ENCODE results near the genes ARL4A and AGMO.

- PRO-cap: bidirectional peak, plus-strand start at chr7:8261438, minus-strand start at chr7:8261335
- RAMPAGE, long total RNA, 2 experiments: no peak in any of the 2 experiments
Observed at GRCh38 chr7:8261256-8261733, 672 bp downstream of the ICA1 start.

GRCh38 chr7:8262438-8262759 lies 432 bp upstream of the ICA1 start:
- PRO-cap: no peak
- RAMPAGE, long total RNA, 2 experiments: no peak in any of the 2 experiments

GRCh38 chr7:8433878-8434791 lies 726 bp downstream of the NXPH1 start:
- PRO-cap: no peak
- RAMPAGE, long total RNA, 2 experiments: no peak in any of the 2 experiments

DNA sequence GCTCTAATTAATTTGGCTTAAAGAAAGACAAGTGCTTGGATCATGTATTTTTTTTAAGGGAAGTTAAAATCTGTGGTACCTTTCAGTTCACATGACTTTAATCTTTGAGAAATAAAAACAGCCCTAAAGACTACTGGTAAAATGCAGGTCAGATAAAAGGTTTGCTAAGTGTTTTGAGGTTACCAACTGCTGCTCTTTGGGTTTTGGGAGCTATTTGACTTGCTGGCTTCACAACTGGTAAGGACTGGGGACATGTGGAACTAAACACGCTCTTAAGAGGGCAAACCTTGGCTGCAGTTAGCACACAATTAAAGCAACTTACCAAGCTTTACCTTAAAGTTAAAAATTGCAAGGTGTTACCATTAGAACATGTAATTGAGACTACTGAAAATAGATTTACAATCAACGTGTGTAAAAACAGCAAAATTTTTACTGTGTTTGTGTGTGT lies 220.2 kb downstream of the PHF14 start:
- PRO-cap: no peak
- RAMPAGE, long total RNA, 2 experiments: no peak in any of the 2 experiments

GRCh38 chr7:11381010-11381526 lies 407.4 kb downstream of the PHF14 start:
- PRO-cap: no peak
- RAMPAGE, long total RNA, 2 experiments: no peak in any of the 2 experiments

DNA sequence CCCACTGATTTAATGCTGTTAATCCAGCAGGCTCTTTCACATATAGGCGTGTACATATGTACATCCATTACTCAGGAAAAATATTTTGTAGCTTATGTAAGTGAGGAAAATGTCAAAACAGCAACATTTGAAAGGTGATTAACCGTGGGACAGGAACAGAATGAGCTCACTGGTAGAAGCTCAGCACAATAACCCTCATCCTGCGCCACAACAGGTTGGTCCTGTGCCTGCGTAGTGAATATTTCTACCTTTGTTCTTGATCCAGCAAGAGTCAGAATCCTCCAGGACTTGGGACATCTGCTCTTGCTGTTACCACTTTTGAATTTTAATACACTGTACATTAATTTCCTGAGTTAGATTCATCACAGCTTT lies 359.4 kb downstream of the THSD7A start:
- PRO-cap: no peak
- RAMPAGE, long total RNA, 2 experiments: no peak in any of the 2 experiments

DNA sequence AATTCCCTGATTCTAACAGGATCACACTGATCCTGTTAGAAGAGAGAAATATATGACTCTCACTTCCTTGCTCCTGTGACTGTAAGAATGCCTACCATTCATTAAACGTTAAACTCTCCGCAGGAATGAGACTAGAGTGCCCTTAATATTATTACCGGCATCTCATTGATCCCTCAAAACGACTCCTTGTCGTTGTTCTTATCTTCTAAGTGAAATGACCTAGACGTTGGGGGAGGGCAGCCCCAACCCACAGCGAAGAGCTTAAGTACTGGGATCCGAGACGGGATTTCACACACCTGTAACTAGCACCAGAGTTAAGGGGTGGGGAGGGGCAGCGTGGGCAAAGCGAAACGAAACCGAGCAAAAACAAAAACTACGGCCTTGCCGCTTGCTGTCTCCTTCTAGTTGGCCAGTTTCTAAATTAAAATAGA lies 650 bp upstream of the TMEM106B start:
- PRO-cap: no peak
- RAMPAGE, long total RNA, 2 experiments: no peak in any of the 2 experiments

DNA sequence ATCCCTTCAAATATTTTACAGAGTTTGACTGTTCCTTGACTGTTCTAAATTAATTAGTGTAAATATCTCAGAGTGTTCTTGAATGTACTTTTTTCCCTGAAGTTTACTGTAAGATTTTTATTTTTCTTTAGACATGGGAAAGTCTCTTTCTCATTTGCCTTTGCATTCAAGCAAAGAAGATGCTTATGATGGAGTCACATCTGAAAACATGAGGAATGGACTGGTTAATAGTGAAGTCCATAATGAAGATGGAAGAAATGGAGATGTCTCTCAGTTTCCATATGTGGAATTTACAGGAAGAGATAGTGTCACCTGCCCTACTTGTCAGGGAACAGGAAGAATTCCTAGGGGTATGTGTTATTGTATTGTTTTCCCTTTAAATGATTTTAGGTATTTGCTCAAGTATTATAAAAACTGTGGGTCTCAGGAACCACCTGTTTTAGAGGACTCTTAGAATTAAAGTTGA lies 3.6 kb downstream of the TMEM106B start:
- PRO-cap: no peak
- RAMPAGE, long total RNA, 2 experiments: no peak in any of the 2 experiments

DNA sequence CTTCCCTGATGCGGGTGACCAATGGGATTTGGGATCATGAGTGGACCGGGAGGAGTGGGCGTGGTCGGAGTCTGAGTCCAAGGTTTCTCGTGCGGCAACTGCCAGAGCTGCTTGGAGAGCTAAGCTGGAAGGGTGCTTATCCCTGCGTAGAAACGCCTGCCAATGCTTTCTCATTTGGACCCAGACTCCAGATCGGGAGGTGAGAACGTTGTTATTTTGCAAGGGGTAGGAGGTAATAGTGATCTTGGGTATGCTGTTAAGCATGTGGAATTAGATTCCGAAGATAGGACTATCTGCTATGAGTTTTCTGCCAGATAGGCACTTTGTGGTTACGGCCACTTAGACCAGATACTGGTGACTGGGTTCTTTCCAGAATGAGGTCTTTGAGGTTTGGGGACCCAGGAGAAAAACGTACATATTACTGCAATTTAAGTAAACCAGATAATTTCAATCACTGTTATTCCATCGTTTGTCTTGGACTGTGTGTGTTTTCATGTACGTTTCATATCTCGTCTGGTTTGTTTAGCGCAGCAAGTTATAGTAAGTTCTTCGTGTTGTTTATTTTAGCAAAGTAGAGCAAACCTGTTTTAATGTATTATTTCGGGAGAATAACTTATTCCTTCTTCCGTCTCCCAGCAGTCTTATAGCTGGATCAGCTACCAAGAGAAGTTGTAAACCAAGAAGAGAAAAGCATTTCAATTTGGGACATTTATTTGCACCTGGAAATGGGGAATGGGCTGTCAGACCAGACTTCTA lies at the start of gene ARL4A:
Gene ARL4A (plus strand): TSS at position 104 of the 756 bp plus-strand sequence.
- PRO-cap: bidirectional peak, plus-strand start at position 104 of the sequence, minus-strand start outside the sequence
- RAMPAGE, long total RNA, 2 experiments: start-site peak on the plus strand in 1 of 2 experiments, centred at position 111 of the sequence, 37 reads per replicate

- PRO-cap: no peak
- RAMPAGE, long total RNA, 2 experiments: no peak in any of the 2 experiments
Observed at GRCh38 chr7:12785470-12785958, 98.1 kb downstream of the ARL4A start.

DNA sequence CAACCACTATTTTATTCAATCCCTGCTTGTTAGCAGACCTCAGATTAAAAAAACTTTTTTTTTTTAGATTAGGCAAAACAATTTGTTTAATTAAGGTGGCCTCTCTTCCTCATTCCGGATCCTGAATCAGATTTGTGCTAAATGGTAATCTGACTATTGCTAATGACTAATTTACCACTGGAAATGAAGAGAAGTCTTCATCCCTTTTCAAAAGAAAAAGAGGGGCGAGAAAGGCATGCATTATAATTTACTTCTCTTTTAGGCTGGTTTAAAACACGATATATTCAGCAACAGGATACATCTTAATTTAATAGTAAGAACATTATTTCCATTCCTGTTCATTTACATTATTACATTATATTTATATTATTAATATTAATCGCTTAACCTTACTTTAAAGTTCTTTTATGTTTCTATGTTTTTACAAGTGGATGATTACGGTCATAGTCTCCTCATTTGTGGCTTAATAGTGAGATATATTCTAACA lies 39.6 kb upstream of the DGKB start:
- PRO-cap: no peak
- RAMPAGE, long total RNA, 2 experiments: no peak in any of the 2 experiments

DNA sequence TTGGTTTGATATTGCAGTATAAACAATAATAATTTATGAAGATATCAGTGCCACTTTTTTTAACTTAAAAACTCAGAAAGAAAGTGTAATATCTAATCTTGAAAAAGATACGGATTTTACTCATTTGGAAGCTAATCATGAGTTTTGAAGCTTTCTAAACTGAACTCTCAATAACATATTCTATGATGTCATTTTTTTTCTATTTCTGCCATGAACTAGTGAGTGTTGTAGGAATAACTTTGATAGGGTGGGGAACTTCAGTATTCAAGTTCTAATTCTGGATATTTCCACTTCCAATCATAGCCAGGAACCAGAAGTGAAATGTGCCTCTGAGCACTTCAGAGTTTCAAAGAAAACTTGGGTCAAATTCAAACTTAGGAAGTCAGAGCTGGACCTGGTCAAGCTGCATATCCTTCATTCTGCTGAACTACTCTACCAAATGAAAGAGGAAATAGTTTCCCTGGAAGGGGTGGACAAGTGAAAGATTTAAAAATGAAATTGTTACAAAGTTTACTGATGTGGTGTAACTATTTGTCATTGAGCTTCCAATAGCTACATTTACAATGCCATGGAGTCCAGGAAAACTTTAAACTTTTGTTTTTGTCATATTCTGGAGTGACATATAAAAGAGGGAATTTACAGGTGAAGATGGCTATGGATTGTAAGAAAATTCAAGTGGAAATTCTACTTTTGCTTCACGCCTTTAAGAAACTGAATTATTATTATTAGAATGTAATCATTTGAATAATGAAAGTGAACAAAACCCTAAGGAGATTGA lies 744 bp downstream of the AGMO start:
- PRO-cap: no peak
- RAMPAGE, long total RNA, 2 experiments: no peak in any of the 2 experiments

GRCh38 chr7:15561660-15562311 lies at the start of gene AGMO:
Gene AGMO, minus strand, starts transcription at chr7:15562015.
- PRO-cap: unidirectional peak, minus-strand start at chr7:15562005
- RAMPAGE, long total RNA, 2 experiments: no peak in any of the 2 experiments

DNA sequence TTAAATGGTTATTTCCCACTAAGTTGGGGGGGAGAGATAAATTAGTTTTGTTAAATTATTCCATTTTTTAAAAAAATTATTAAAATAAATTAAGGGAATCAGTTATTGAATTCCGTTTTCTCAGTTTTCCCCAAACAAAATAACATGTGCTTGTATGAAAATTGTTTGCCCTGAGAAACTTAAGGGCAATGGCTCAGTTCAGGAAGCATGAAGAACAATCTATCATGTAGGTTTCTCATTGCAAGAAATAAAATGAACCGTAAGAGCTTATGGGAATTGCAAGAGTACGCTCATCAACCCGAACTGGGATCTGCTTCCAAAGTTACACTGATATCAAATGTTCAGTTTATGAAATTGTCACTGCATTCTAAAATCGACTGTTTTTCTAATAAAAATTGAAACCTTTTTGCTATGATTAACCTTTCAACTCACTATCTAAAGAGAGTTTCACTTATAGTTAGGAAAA lies 2.5 kb downstream of the MEOX2 start:
- PRO-cap: no peak
- RAMPAGE, long total RNA, 2 experiments: no peak in any of the 2 experiments

- PRO-cap: no peak
- RAMPAGE, long total RNA, 2 experiments: no peak in any of the 2 experiments
Observed at GRCh38 chr7:16800976-16801199, 3.9 kb downstream of the AGR2 start.

DNA sequence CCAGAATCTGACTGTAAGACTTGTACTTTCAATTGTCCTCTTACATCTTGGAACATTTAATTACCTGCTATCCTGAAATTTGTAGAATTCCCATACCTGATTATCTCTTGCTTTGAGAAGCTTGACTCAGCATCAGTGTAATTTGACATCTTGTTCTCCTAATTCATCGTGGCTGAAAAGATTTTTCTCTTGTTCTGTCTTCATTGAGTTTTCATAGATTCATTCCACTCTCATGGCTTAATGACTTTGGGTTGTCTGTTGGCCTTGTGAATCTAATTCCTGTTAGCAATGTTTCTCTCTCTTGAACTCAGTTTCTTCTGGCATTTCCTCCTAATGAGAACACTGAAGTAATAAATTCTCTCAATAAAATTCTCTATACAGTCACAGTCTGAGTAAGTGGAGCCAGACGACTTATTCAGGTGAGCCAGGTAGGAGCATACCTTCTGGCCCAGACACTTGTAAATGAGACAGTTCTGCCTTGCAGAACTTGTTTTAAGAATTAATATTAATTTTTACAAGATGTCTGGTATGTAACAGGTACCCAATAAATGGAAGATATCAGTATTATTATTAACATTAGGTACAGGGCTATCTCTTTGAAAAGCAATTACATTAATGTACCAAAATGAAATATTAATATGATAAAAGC lies 28.5 kb upstream of the AGR2 start:
- PRO-cap: no peak
- RAMPAGE, long total RNA, 2 experiments: no peak in any of the 2 experiments

DNA sequence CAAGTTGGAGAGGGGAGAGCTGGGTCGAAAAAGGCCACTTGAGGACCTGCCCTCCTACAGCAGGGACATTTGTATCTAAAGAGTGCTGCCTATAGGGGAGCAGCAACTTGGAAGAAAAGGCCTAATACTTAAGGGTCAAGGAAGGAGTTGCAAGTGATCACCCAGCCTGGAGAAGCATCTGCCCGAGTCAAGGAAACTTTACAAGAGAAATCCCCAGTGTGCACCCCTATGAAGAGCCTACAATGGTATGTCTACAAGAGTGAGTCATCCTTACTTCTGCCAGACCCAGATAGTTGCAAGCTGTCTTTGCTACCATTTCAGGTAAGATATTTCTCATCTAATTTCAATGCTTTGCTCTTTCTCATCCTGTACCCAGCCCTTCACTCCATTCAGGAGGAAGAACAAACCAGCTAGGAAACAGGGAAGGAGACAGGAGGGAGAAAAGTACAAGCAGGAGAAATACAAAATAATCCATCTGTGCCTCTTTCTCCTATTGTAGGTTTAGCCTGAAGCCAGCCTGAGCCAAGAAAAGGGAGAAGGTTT lies 34.4 kb upstream of the AGR3 start:
- PRO-cap: no peak
- RAMPAGE, long total RNA, 2 experiments: no peak in any of the 2 experiments

DNA sequence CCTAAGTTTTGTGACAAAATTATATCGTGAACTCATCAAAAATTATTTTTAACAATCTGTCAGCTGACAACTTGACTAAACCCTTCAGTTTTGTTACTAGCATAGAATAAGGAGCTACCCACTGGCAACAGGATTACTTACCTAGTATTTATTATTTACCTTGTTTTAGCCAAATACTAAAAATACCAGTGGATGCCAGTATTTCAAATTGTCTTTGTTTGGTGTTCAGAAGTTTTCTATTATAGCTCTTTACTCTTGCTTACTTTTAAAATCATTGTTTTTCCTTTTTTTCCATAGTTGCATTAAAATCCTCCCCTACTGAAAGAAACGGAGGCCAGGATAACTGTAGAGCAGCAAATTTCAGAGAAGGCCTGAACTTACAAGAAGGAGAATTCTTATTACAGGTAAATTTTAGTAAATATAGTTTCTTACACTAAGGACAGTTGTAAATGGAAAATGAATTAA lies 23.8 kb downstream of the AHR start:
- PRO-cap: no peak
- RAMPAGE, long total RNA, 2 experiments: no peak in any of the 2 experiments

DNA sequence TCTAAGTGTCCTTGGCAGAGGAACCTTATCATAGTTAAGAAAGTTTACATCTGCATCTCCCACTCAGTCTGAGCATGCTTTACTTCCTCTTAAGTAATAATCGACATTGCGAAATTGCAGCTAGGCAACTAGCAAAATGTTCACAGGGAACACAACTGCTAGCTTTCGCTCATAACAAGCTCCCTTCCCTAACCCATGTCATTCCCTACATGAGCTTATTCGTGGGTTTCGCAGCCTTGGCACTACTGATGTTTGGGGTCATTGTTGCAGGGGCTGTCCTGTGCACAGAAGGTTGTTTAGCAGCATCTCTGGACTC lies 71.6 kb downstream of the AHR start:
- PRO-cap: no peak
- RAMPAGE, long total RNA, 2 experiments: no peak in any of the 2 experiments

- PRO-cap: no peak
- RAMPAGE, long total RNA, 2 experiments: no peak in any of the 2 experiments
Observed at GRCh38 chr7:17781956-17783042, 158.0 kb downstream of the SNX13 start.

Data from lower leg skin (tissue), 2 donors.